ReNcell CX (cell line): ENCODE data around the genes SNTA1 and EIF2S2.

GRCh38 chr20:32673053-32673911, 459 bp downstream of the C20orf203 start:
- PRO-cap: no peak

DNA sequence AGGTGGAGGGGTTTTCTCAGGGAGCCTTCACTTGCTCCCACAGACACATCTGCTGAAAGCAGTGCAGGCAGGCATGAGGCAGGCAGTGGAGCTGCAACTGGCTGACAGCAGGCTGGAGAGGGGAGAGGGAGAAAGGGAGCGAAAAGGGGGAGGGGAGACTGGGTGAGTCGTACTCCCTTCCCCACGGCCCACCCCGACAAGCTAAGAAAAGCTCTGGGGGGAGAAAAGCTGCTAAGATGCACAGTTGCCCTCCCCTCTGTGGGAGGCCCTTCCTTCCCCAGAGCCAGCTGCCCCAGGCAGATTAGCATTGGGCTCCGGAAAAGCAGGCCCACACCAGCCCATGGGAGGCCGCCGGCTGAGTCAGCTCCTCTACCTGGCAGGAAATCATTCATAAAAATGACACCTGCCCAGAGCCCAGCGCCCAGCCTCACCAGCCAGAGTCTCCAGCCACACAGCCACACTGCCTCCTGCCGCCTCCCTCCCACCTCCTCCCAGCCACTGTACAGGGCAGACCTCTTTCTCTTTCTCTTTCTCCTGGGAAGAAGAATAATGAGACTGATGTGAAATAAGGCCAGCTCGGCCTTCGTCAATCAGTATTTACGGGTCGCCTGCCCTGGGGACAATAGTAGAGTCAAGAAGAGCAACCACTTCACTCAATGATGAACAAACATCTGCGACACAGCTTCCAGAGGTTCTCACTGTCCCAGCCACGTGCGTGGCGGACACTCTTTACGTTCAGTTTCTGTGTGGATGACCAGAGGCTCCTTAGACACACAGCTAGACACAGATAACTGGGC, 7.7 kb upstream of the C20orf203 start:
- PRO-cap: no peak

GRCh38 chr20:32792079-32792877, 27.5 kb upstream of the MAPRE1 start:
- PRO-cap: no peak

GRCh38 chr20:33443477-33443807, at the start of gene SNTA1:
Gene SNTA1 (minus strand): TSS chr20:33443763.
- PRO-cap: bidirectional peak, plus-strand start at chr20:33444018, minus-strand start at chr20:33443757

- PRO-cap: no peak
These were observed 50.9 kb upstream of the C20orf144 start for GRCh38 chr20:33610890-33611910.

DNA sequence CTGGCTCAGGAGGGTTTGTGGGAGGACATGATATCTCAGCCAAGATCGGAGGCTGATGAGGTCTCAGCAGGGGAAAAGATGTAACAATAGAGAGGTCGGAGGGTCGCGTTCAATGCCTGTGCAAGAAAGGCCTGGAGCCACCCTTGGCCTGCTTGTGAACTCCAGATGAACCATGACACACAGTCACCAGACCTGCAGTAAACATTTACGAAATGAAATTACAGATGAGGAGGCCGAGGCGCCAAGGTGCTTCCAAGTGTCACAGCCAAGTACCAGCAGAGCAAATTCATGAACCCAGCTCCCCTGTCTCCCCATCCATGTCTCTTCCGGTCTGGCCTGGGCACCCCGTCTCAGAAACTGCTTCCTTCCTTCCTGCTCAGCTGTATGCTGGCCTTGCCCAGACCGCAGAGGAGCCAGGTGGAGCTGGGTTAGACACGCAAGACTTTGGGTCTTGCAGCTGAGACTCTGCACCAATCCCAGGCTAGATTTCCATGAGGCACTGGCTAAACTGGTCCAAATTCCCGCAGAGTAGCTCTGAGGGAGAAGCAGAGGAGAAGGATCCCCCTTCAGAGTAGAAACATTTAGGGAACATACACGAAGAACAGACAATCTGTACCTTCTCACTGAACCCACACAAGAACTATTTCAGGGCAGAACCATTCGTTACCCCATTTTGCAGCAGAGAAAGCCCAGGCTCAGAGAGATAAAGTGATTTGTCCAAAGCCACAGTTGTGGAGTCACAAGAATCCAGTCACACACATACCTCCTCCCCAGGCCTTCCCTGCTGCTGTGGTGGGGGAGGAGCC, 48.2 kb downstream of the CHMP4B start:
- PRO-cap: no peak

- PRO-cap: no peak
These were observed 4.4 kb downstream of the RALY start for GRCh38 chr20:33997641-33999067.

GRCh38 chr20:34036975-34037831, 43.5 kb downstream of the RALY start:
- PRO-cap: no peak

DNA sequence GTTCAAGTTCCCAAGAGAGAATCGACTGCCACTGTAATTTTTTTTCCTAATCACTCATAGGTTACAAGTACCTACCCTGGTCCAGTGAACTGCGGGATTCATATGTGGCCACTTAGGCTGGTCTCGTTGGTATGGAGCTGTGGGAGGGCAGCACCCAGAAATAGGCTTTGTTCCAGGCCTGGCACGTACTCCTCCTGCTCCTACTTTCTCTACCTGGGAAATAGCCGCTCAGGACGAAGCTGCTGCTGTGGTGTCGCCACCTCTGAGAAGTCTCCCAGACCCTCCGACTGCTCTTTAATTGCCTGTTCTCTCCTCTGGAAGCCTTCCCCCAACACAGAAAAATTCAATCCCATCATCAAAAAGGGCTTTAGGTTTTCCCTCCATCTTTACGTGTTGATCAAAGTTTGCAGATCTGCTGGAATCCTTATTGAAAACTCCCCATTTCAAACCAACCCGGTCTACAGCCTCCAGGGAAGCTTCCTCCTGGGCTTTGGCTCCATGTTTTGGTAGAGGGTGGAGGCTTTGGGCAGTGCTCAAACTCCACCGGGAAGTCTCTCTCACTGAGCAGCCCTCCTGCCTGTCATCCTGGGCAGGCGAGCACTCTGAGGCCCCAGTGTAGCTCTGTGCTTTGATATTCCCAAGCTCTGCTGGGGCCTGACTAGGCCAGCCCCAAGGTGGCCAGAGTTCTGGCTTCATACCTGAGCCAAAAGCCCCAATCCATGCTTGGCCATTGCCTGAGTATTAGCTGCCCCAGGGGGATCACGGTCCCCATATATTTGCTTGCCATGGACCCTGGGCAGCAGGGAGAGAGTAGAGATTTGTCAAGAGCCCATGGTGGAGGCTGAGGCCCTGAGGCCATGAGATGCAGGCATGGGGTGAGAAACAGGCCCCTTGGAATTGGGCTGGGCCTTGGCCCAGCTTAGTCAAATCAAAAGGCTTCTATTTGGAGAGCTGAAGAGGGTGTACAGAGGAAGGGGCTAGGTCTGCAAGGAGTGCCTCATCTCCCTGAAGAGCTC, 30.6 kb downstream of the EIF2S2 start:
- PRO-cap: no peak

GRCh38 chr20:34112088-34112338, at the start of gene EIF2S2:
Gene EIF2S2 (minus strand): TSS chr20:34112243.
- PRO-cap: bidirectional peak, plus-strand start at chr20:34112433, minus-strand start at chr20:34112208

DNA sequence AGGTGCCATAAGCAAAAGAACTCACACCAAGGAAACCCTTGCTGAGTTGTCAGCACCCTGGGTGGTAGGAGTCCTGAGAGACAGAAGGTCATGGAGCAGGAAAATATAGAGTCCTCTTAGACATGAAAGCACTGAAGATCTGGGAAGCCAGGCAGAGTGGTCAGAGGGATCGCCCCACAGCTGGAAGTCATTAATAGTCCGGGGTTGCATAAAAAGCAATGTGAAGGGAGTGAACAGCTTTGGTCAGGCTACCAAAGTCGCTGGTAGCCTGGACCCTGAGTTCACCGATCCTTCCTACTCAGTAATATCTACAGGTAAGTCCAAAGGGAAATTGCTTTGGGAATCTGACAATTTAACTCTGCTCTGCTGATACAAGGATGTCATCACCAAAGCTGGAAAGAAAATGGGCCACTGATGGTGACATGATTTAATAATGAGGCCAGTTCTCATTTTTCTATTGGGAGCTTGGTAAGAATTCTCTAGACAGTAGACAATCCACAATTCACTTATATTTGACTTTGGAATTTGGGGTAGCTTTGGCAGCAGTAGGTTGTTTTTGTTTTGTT, 54.9 kb upstream of the ASIP start:
- PRO-cap: no peak

GRCh38 chr20:34553466-34554074, 4.9 kb upstream of the MAP1LC3A start:
- PRO-cap: no peak

DNA sequence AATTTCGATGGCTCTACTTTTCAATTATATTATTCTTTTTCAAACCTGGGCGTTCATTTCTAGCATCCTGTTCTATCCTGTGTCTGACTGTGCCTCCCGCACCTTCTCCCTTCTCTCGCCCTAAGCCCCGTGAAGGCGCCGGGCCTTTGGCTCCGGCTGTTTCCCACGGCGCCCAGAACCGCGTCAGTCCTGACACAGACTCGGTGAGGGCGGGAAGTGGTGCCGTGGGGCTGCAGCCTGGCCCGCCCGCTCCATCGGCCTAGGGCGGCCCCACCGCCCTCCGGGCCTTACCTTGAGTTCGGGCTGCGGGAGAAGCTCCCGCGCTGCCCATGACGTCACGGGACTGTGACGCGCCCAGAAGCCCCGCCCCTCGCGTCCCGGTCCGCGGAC, 307 bp upstream of the MAP1LC3A start:
- PRO-cap: bidirectional peak, plus-strand start outside the sequence, minus-strand start at position 283 of the sequence

GRCh38 chr20:34710623-34711048, 6.5 kb downstream of the TP53INP2 start:
- PRO-cap: no peak

- PRO-cap: no peak
These were observed 9.1 kb downstream of the TP53INP2 start for GRCh38 chr20:34713175-34713720.

- PRO-cap: no peak
These were observed 11.2 kb downstream of the TP53INP2 start for GRCh38 chr20:34715359-34715702.

DNA sequence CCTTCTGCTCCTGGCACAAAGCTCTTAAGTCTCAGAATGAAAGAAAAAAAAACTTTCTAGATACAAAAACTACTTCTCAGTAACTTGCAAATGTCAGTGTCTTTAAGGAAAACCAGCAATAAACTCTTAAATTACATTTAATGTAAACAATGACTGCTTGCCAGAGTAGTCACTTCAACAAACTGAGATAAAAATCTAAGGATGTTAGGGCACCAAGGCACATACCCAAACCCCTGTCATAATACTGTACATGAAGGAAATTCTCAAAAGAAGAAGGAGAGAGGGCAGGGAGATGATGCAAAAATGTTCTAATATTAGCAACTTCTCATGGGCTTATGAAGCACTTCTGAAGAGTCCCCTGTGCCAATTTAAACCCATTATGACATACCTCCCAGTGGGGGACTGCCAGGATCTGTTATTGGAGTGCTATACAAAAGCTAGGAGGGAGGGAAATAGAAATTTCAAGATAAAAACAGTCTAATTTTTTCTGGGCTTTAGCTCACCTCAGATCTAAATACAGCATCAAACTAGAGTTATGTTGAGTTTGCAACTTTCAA, 33.8 kb downstream of the NCOA6 start:
- PRO-cap: no peak

GRCh38 chr20:34804913-34805530, 20.4 kb downstream of the NCOA6 start:
- PRO-cap: no peak

- PRO-cap: bidirectional peak, plus-strand start at chr20:34825282, minus-strand start at chr20:34825176
These were observed 540 bp downstream of the NCOA6 start for GRCh38 chr20:34824698-34825524.

DNA sequence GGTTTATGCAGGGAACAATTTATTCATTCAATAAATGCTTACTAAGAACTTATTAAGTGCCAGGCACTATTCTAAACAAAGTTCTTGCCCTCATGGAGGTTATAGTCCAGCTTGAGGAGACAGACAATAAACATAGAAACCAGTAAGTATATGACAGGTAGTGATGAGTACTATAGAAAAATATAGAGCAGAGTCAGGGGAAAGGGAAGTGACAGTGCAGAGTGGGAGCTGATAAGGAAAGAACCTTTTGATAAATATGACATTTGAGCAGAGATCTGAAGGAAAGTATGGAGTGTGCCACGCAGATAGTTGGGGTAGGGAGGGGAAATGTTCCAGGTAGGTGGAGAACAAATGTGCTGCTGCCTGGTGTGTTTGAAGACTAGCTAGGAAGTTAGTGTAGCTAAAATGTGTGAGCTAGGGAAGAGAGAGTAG, 12.1 kb downstream of the ACSS2 start:
- PRO-cap: no peak